B cell (primary cell): ENCODE results near the genes NMB and PDE8A.

DNA sequence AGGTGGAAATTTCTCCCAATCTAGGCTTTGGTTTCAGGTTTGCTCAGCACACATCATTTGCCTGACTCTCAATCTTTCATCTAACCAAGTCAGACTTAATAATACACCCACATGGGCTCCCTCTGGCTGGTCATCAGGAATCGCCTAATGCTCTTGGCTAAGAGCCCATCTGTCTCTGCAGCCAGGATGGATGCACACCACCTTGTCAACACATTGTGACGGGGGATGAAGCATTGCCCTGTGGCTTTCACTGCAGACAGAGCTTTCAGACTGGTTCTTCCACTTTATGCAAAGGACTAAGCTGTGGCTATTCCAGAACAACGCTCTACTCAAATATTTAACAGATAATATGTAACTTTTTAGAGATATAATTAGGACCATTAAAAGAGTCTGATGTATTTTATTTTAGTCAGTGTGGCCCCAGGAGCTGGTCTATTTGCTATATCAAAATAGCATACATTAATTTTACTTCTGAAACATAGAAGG, 3.1 kb upstream of the HDGFL3 start:
- PRO-cap: no peak
- CAGE, long polyA plus RNA: no peak

DNA sequence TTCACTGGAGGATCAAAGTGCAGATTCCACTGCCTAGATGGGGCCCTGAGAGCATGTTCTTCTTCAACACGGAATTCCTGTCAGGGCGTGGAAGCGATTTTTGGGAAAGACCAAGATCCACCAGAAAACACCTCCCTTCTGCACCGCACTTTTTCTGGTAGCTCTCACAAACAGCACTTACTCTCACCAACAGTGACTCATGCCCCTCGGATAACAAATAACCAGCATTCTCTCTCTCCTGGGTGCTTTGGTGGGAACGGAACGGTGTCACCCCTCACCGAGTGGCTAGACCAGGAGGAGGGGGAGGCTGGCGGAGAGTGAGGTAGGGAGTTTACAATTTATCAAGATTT, 40.1 kb downstream of the ADAMTSL3 start:
- PRO-cap: no peak
- CAGE, long polyA plus RNA: no peak

GRCh38 chr15:84546175-84546682, 54.6 kb upstream of the ZSCAN2 start:
- PRO-cap: no peak
- CAGE, long polyA plus RNA: no peak

DNA sequence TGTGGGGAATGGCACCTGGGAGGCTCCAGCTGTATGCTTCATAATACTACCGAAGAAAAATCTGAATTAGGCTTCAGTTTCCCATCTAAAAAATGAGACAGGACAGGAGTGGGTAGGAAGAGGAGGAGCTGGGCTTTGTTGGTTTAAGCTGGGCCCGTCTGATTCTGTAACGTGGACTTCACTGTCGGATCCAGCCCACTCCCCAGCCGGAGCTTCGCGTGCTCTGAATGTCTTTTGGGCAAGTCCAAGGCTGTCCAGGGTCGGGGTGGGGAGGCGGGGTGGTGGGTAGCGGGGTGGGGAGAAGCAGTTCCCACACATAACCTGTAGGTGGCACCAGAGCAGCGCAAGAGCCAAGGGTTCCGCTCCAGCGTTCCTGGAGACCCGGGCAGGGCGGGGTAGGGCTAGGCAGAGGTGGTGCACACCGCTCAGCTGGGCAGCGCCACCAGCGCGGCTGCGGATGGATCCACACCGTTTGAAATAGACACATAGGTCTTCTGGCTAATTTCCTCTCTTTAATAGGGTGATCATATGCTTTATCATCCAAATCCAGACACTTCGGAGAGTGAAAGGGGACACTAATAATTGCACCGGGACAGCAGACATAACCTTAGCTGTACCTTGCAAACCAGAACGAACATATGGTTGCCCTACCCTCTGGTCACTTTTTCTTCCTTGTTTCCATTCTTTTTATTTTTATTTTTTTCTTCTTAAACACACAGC, 12.8 kb upstream of the ZSCAN2 start:
- PRO-cap: no peak
- CAGE, long polyA plus RNA: no peak

DNA sequence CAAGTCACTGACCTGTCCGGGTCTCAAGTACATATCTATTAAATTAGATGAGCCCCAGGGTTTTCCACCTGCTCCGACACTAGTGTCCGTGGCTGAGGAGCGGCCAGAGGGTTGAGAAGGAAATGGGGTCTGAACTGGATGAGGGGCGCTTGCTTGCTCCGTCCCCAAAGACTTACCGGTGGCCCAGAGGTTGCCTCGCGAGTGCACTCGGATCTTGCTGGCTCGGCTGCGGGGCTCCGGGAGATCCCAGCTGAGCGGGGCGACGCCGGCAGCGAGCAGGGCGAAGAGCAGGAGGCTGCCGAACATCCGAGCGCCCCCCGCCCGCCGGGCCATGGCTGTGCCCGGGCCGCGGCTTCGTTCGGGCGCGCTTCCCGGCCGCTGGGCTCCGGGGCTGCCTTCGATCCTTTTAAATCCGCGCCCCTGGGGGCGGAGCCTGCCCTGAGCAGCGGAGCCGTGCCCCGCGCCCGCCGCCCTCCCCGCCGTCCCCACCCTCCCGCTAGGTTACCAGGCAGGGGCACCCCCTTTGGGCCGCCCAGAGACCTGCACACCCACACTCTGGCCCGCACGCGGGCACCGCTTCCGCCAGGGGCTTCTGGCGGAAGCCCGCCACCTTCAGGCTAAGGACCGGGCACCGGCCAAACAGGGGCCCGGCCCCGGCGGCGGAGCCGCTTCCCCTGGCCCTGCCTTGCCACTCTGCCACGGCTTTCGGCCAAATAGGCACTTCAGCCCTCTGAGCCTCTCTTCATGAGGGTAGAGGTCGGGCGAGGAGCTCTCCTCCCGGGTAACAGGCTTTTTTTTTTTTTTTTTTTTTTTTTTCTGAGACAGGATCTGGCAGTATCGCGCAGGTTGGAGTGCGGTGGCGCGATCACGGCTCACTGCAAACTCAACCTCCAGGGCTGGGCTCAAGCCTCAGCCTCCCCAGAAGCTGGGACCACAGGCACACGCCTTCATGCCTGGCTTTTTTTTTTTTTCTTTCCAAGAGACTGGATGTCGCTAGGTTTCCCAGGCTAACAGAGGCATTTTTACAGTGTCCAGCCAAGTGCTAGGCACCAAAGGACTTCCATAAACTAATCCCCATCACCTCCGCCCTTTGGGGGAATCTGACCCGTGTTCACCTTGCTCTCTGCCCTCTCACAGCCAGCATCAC, at the start of gene NMB:
Gene NMB, minus strand, starts transcription at position 380 of the 1,147 bp plus-strand sequence.
- PRO-cap: bidirectional peak, plus-strand start at position 620 of the sequence, minus-strand start at position 368 of the sequence; bidirectional peak, plus-strand start at position 741 of the sequence, minus-strand start at position 717 of the sequence
- CAGE, long polyA plus RNA: no peak

- PRO-cap: no peak
- CAGE, long polyA plus RNA: no peak
These were observed 7.7 kb downstream of the ZNF592 start for GRCh38 chr15:84756035-84756521.

DNA sequence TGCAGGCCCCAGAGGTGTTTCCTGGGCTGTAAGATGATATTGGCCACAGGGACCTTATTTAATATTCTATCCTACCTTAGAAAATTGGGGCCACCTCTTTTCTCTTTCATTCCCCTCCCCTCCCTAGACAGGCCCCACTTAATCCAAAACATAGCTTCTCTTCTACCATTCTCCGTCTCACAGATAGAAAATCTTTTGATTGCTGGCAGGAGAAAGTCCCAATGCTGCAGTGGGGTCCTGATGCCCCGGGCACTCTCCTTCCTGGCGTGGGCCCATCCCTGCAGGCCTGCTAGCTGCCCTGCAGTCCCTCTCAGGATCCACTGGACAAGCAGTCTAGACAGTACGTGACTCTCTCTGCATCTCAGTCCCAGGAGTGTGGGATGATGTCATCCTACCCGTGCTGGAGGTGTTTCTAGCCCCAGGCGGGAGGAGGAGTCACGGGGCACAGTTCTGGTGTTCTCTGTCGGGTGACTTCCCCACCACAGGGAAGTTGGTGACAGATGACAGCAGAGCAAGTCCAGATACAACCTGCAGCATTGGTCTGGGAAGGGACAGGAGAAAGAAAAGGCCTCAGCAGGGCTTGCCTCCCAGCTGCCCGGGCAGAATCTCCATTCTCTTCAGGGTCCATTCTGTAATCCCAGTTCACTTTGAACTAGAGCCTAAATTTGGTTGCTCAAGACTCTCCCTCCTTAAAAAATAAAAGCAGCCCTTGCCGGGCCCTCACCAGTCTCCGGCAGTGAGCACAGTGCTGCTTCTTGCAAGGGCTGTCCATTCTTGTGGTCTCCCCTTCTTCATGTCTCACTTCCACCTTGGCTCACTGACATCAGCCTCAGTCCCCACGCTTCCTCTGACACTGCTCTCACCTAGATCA, 30.5 kb downstream of the SLC28A1 start:
- PRO-cap: no peak
- CAGE, long polyA plus RNA: no peak

DNA sequence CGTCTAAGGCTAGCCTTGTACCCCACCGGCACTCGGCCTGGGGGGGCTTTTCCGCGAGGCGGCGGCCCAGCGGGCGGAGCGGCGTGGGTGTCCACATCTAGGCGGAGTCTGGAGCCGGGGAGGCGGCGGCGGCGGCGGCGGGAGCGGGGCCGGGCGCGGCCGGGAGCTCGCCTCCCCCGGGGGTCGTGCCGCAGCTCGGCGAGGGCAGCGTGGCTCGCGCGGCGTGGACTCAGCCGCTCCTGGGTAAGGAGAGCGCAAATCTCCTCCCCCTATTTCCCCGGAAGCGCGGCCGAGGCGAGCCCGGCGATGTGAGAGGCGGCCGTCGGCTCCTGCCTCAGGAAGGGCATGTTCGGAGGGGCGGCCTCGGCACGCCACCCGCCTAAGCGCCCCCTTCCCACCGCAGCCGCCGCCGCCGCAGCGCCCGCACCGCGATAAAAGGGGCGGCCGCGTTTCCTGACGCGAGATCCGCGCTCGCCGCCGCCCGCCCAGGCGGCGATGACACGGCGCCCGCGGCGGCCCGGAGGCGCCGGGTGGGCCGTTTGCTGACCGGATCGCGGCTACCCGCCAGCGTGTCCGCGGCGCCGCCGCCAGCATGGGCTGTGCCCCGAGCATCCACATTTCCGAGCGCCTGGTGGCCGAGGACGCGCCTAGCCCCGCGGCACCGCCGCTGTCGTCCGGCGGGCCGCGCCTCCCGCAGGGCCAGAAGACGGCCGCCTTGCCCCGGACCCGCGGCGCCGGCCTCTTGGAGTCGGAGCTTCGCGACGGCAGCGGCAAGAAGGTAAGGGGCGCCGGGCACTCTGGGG, at the start of gene PDE8A:
Gene PDE8A, plus strand, starts transcription at position 286 of the 803 bp plus-strand sequence.
- PRO-cap: bidirectional peak, plus-strand start at position 94 of the sequence, minus-strand start outside the sequence; bidirectional peak, plus-strand start at position 286 of the sequence, minus-strand start at position 231 of the sequence; bidirectional peak, plus-strand start at position 461 of the sequence, minus-strand start at position 416 of the sequence
- CAGE, long polyA plus RNA: no peak

DNA sequence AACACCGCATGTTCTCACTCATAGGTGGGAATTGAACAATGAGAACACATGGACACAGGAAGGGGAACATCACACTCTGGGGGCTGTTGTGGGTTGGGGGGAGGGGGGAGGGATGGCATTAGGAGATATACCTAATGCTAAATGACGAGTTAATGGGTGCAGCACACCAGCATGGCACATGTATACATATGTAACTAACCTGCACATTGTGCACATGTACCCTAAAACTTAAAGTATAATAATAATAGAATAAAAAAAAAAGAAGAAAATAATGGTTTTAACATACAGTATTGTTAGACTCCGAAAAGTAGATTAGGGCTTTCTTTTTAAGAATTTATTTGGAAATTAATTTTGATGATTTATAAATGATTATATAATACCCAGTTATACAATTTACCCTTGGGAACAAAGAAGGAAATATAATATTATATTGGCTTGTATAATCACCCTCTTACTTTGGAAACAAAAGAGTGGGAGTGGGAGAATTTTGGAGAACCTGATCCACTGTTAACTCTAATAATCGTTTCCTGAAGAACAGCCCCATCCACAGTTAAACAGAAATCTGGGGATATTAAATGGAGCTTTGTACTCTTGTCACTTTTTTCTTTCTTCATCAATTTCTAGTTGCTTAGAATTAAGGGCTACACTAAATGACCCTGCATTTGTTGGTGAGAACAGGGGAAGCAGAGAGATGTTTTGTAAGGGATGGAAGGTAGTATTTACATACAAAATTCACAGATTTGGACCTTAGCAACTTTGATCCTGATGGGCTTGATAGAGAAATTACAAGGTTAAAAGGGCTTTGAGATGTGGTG, 31.0 kb downstream of the PDE8A start:
- PRO-cap: no peak
- CAGE, long polyA plus RNA: no peak

DNA sequence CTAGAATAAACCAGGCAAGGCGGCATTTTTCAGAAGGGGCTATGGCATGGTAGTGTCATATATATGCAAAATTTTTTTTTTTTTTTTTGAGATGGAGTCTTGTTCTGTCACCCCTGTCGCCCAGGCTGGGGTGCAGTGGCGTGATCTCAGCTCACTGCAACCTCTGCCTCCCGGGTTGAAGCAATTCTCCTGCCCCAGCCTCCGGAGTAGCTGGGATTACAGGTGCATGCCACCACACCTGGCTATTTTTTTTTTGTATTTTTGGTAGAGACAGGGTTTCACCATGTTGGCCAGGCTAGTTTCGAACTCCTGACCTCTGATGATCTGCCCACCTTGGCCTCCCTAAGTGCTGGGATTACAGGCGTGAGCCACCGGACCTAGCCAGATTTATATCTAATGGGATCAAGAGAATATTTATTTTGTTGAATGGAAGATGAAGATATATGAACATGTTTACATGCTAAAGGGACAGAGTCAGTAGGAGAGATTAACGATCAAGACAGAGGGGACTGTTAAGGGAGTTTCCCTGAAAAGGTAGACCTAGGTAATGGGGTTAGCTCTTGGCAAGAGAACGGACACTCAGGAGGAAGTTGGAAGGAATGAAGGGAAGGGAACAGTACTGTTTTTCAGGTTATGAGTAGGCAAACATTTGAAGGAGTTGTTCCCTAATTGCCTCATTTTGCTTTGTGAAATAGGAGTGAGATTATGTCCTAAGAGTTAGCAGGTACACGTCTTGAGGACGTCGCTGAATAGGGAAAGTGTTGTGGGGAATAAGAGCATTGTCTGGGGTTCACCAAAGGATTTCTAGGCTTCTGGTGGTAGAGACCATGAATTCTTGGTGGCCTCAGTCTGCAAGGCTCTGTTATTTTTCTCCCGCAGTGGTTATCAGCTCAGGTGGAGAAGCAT, 41.1 kb downstream of the PDE8A start:
- PRO-cap: no peak
- CAGE, long polyA plus RNA: no peak

DNA sequence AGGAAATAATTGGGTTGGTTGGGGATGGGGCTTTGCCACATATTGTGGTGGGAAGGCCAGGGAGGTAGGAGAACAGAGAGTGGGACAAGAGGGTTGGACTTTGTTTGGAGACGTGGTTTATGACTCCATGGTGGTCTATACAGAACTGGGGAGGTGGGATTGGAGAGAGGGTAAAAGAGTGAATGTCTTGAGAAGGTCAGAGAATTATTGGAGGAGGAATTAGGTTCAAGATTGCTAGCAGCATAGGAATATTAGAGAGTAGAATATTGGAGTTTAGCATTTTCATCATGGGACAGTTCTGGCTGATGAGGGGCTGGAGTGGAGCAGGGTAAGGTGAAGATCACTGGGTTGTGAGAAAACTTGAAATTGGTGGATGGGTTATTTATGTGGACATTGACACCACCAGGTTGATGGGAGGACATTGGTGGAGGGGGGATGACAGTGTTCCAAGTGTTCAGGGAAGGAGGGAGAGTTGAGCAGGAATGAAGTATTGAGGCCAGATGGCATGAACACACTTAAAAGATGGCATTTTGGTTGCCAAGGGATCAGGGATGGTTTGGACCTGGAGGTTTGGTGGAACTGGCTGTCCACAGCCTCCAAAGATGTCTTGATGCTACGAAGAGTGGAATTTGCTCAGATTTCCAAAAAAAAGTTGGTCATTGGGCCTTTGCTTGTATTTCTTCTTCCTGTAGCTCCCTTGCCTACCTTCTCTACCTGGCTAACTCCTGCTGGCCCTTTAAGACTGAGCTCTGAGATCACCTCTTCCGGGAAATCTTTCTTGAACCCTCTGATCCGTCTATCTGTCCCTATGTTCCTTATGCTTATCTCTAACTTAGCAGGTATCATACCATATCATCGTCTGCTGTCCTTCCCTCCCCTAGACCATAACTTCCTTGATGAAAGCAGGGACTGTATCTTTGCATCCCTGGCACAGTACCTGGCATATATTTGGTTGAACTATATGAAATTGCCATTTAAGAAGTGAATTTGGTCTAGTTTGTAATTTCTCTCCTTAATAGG, 42.0 kb downstream of the PDE8A start:
- PRO-cap: no peak
- CAGE, long polyA plus RNA: no peak

- PRO-cap: no peak
- CAGE, long polyA plus RNA: no peak
These were observed 42.9 kb downstream of the PDE8A start for GRCh38 chr15:85024466-85025106.

GRCh38 chr15:85090824-85091869, 109.5 kb downstream of the PDE8A start:
- PRO-cap: no peak
- CAGE, long polyA plus RNA: no peak

DNA sequence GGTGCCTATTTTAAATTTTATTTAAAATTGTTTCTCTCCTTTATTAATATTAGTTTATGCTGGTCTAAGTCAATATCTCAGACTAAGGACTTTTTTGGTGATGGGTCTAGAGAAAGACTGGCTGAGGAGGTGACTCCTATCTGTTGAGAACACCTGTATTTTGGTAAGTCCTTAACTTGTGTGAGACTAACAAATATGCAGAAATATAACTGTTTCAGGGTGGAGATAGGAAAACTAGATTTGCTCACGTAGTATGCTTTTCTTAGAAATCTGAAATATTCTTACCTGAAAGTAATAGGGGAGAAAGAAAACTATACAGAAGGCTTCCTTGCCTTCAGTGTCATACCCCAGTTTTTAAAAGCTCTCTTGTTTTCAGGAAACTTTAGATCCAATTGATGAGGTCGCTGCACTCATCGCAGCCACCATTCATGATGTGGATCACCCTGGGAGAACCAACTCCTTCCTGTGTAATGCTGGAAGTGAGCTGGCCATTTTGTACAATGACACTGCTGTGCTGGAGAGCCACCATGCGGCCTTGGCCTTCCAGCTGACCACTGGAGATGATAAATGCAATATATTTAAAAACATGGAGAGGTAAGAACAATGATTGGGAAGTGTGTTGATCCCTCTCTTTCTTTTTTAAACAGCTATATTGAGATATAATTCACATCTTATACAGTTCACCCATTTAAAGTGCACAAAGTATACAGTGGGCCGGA, 138.9 kb downstream of the PDE8A start:
- PRO-cap: no peak
- CAGE, long polyA plus RNA: no peak

- PRO-cap: bidirectional peak, plus-strand start at chr15:85329881, minus-strand start at chr15:85329707; bidirectional peak, plus-strand start at chr15:85330373, minus-strand start at chr15:85330343
- CAGE, long polyA plus RNA: no peak
These were observed 50.6 kb upstream of the AKAP13 start for GRCh38 chr15:85329393-85330539.

GRCh38 chr15:85357827-85358536, 22.4 kb upstream of the AKAP13 start:
- PRO-cap: no peak
- CAGE, long polyA plus RNA: no peak

GRCh38 chr15:85380083-85380231, 446 bp upstream of the AKAP13 start:
- PRO-cap: no peak
- CAGE, long polyA plus RNA: no peak

DNA sequence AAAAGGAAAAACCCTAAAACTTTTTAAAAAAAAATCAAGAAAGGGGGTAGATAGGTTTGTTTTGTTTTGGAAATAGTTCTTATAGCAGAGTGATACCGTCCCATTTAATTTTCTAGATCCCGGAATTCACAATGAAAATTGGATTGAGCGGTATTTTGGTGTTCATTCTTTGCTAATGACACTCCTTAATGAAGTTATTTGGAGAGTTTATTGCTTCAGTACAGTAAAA, 1.1 kb downstream of the AKAP13 start:
- PRO-cap: bidirectional peak, plus-strand start at position 75 of the sequence, minus-strand start outside the sequence
- CAGE, long polyA plus RNA: no peak

DNA sequence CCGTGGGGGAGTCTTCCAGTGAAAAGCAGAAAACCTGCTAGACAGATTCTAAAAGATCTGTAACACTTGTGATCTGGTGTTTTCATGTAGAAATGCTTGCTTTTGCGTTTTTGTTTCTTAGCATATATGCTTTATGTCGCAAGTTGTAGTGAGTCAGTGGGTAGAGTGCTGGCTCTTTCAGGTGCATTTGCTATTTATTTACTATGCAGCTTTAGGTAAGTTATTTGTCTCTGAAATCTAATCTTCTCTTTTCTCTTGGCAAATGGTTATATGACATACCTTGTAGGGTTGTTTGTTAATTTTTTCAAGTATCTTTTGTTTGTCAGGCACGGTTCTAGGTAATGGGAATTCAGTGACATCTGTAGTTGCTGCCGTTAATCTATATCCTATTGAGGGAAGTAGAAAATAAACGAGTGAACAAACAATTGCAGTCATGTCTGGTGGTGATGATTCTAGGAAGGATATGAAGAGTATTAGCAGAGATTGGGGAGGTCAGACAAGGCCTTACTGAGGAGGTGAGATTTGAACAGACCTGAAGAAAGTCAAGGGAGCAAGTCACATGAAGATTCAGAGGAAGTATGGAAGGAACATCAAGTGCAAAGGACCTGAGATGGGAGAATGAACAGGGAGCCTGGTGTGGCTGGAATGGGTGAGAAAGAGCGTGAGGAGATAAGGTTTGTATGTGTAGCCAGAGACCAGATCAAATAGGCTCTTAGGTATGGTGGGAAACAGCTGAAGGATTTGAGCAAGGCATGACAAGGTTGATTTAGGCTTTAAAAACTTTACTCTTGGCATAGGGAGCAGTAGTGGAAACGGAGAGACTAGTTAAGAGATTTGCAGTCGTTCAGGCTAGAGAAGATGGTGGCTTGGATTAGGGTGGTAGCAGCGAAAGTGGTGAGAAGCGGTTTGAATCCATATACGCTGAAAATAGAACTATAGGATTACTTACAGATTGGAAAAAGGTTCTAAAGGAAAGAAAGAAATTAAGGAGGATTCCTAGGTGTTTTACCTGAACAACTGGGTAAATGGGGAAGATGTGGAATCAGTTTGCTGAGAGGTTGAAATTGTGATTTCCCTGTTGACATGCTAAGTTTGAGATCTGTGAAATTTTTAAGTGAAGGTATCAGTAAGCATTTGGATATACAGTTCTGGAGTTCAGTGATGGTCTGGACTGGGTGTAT, 9.8 kb downstream of the AKAP13 start:
- PRO-cap: no peak
- CAGE, long polyA plus RNA: no peak

DNA sequence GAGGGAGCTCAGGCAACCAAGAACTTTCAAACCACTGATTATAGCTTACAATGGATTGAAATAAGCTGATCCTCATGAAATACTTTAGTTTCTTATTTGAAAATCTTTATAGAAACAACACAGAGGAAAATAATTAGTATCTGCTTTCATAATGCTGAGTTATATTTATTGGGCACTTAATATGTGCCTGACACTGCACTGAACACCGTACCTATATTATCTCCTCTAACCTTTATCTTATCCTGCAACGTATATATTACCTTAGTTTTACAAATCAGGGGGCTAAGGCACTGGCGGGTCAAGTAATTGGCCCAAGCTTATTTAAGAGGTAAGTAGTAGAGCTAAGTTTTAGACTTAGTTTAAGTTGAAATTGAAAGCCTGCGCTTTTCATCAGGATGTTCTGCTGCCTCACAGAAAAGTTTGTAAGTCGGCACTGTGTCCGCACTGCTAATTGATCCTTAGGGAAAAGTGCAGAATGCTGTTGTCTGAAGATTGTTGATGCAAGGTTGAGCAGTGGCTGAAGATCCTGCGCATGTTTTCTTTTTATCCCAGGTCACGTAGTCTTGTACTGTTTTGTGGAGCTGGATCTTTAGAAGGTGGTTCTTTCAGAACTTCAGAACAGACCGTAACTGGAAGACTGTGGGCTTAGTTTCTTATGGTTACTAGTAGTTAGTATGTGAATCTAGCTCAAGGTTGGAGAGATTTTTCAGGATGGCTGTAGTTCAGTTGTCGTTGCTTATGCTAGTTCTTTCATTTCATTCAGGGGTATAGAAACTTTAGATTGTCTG, 32.5 kb downstream of the AKAP13 start:
- PRO-cap: no peak
- CAGE, long polyA plus RNA: no peak